Thyroid gland (tissue), 7 donors: Measurements from ENCODE around the genes ARSL and PUDP.

DNA sequence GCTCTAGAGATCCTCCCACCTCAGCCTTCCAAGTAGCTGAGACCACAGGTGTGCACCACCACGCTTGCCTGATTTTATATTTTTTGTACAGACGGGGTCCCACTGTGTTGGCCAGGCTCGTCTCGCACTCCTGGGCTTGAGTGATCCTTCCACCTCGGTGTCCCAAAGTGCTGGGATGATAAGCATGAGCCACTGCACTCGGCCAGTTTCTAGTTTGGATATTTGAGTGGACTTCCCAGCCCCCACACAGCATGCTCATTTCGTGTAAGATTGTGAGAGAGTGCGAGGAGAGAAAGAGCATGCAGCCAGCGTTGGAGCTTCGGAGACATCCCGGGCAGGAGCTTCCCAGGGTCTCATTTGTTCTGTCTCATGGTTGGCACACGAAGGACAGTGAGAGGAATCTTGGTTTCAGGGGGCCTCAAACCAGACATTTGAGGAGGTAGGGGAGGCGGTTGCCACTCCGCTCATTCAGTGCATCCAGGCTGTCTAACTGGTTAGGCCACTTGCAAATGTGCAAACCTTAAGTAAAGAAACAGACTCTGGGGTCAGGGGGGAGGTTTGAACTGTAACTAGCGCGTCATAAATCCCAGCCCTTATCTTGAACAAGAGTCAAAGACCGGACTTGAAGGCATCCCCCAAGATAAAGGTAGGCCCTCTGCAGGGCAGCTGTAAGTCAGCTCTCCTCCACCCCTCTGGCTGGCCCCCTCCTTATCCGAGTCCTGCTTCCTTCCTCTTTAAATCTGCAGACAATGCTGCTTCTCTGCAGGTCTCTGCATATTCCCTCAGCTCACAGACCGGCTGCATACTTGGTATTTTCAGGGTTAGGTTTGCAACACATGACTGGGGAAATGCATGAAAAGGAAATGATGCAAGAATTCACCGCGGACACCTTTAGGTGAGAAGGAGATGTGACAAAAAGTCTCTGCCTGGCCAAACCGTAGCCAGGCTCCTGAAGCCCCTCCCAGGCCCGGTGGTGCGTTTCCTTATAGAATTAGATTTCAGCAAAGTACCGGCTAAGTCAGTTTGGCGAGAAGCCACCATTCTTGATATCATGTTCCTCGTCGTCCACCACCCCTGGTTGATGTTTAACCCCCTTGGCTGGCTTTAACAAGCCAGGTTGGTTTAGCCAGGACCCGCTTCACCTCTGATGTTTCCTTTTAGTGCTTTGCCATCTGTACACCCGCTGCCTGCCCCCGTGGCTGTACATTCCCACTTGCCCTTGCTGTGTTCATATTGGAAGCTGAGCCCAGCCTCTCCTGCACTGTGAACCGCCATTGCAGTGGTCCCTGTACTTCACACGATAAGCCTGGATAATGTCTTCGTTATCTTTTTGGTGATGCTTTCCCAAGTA is 31.4 kb downstream of the ARSD start:
- PRO-cap, 2 experiments: no peak in any of the 2 experiments
- RAMPAGE, long total RNA, 5 experiments: no peak in any of the 5 experiments

GRCh38 chrX:2963792-2964903 is at the start of gene ARSL:
Gene ARSL (minus strand): TSS chrX:2964341.
- PRO-cap, 2 experiments: no peak in any of the 2 experiments
- RAMPAGE, long total RNA, 5 experiments: no peak in any of the 5 experiments

DNA sequence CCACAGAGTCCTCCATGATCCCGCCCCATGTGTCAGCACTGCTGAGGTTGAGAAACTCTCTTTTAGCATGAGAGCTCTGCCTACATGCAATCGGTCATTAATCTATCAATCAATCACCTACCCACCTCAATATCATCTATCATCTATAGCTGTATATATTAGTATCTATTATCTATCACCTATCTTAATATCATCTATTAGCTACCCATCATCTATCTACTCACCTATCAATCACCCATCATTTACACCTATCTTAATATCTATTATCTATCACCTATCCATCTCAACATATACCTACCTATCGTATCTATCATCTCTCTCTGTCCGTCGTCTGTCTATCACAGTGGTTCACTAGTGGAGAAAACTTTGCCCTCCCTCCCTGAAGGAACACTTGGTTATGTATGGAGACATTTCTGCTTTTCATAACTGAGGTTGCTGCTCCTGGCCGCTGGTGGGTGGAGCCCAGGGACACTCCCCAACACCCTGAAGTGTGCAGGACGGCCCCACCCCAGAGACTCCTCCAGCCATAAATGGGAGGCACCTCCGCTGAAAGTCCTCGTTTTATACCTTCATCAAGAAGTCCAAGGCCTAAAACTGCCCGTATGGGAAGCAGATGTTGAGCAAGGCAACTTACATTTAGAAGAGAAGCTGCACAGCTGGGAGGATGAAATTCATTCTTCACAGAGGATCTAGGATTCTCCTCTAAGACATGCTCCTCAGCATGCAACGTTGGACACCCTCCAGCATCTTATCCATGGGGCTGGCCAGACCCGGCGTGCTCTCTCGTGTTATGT is 43.7 kb downstream of the PRKX start:
- PRO-cap, 2 experiments: no peak in any of the 2 experiments
- RAMPAGE, long total RNA, 5 experiments: no peak in any of the 5 experiments

GRCh38 chrX:3708147-3708539 is 5.3 kb downstream of the PRKX start:
- PRO-cap, 2 experiments: no peak in any of the 2 experiments
- RAMPAGE, long total RNA, 5 experiments: no peak in any of the 5 experiments

DNA sequence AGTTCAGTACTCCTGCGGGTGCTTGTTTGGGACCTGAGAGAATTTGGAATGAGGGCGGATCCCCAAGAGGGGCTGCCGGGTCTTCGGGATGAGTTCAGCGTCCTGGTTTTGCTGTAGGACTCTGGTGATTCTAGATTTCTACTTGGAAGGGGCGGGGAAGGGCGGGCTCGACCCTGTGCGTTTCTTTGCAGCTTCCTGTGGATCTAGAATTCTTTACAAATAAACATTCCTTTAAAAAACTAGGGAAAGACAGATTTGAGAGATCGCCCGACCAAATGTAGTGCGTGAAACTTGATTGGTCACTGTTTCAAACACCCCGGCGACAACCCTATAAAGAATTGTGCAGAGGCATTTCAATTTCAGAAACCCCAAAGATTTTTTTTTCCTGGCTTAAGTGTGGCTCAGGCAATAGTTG is 777 bp upstream of the PRKX start:
- PRO-cap, 2 experiments: no peak in any of the 2 experiments
- RAMPAGE, long total RNA, 5 experiments: no peak in any of the 5 experiments

- PRO-cap, 2 experiments: no peak in any of the 2 experiments
- RAMPAGE, long total RNA, 5 experiments: no peak in any of the 5 experiments
These were observed 94.4 kb upstream of the PRKX start for GRCh38 chrX:3807900-3808210.

DNA sequence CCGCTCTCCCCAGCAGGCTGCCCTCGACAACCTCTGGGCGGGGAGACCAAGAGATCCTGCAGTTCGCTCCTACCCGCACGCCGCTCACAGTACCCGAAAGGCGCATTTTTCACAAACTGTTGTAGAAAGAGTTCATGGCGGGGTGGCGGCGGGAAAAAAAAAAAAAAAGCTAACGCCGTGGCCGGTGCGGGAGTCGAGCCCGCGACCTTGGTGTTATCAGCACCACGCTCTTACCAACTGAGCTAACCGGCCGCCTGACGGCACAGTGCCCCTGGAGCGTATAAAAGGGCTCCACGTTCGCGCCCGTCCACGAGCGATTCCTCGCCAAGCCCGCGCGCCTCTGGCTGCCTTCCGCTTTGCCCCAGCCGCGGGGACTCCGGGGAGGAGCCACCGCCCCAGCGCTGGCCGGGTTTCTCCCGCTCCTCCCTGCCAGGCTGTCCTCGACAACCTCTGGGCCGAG is 124.8 kb upstream of the PRKX start:
- PRO-cap, 2 experiments: no peak in any of the 2 experiments
- RAMPAGE, long total RNA, 5 experiments: no peak in any of the 5 experiments

GRCh38 chrX:4710470-4711263 is 997.2 kb upstream of the PRKX start:
- PRO-cap, 2 experiments: no peak in any of the 2 experiments
- RAMPAGE, long total RNA, 5 experiments: no peak in any of the 5 experiments

DNA sequence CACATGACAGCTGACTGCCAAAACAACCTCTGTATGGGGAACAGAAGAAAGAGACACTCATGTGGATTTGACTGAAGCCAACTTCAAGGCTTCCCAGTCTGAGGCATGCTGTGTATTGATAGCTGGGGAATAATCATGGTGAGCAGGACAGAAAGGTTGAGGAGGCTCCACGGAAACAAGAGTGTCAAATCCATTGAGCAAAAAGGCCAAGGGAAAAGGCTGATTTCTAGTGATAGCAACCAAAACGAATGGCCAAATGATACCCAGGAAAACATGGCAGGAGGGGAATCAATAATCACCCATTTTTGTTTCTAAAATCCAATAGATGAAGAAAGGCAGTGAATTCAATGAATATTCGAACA is 74.1 kb upstream of the VCX3A start:
- PRO-cap, 2 experiments: no peak in any of the 2 experiments
- RAMPAGE, long total RNA, 5 experiments: no peak in any of the 5 experiments

DNA sequence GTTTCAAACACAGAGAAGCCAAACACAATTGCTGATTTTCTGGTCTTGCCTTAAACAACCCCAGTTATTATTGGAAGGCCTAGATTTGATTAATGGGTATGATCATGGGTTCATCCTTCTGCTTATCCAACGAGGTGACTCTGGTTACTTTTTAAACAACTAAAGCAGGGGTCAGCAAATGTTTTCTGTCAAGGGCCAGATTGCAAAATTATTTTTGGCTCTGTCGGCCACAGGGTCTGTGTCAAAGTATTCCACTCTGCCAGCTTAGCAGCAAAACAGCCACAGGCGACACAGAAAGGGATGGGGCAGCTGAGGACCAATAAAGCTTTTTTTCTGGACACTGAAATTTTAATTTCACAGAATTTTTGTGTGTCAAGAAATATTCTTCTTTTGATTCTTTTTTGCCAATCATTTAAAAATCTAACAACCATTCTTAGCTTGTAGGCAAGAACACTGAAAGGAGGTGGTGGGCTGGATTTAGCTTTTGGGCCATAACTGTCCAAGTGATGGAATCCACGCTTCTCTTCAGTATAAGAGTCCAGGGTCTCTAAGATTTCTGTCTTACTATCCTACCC is 249.0 kb upstream of the STS start:
- PRO-cap, 2 experiments: no peak in any of the 2 experiments
- RAMPAGE, long total RNA, 5 experiments: no peak in any of the 5 experiments

- PRO-cap, 2 experiments: no peak in any of the 2 experiments
- RAMPAGE, long total RNA, 5 experiments: no peak in any of the 5 experiments
These were observed 215.3 kb upstream of the STS start for GRCh38 chrX:6932019-6932818.

GRCh38 chrX:7071283-7071767 is 76.2 kb upstream of the STS start:
- PRO-cap, 2 experiments: no peak in any of the 2 experiments
- RAMPAGE, long total RNA, 5 experiments: no peak in any of the 5 experiments

DNA sequence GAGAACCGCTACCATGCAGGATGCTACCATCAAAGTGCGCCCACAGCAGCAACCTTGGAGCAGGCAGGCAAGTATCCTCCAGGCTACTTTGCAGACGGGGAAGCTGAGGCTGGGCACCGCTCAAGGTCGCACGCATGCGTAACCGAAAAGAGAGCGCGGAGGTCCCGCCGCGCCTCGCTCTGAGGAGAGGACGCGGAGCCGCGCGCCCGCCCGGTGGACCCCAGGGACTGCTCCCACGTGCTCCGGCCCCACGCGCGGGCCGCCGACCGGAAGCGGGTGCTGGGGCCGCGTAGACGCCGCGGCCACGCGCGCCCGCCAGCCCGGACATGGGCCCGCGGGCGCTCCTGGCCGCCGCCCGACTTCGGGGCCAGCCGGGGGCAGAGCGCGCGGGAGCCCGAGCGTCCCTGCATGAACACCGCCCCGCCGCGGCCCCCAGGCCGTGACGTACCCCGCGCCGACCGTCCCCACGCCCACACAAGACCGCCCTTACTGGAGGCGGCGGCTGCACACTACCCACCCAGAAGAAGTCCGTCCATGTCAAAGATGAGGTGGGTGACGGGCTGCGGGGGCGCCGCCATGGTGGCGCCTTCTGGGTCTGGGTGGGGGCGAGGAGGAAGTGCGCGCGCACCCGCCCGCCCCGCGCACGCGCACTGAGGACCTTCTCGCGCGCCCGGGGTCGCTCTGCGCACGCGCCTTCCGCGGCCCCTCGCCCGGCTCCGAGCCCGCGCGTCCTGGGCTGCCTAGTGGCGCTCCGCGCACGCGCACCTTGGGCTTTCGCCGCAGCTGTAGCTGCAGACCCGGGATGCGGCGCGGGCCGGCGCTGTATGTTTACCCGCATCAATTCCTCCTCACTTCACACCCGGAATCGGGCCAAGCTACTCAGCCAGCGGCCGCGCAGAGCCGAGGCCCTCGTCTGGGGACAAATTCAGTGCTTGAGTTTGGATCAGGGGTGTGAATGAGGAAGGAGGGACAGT is at the start of gene PUDP:
TSS of gene PUDP (minus strand) at position 618 of the 974 bp plus-strand sequence.
- PRO-cap, 2 experiments: peak in 2 of 2 experiments; most common plus-strand start position 149 of the sequence (in 1); most common minus-strand start position 181 of the sequence (in 1)
- RAMPAGE, long total RNA, 5 experiments: start-site peak on the minus strand in 3 of 5 experiments, centred at positions 599 to 636 of the sequence, 22 to 111 reads per replicate

DNA sequence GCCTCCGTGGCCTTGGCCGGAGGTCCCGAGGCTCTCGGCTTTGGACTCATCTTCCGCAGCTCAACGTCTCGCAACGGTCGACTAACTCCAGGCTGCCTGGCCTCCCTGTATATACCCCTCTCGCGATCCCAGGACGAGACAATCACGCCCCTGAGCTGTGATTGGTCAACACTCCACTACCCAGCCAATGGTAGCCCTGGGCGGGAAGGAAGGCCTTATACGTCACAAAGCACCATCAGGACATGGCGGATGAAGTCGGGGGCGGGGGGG is 538 bp downstream of the VCX2 start:
- PRO-cap, 2 experiments: no peak in any of the 2 experiments
- RAMPAGE, long total RNA, 5 experiments: no peak in any of the 5 experiments

DNA sequence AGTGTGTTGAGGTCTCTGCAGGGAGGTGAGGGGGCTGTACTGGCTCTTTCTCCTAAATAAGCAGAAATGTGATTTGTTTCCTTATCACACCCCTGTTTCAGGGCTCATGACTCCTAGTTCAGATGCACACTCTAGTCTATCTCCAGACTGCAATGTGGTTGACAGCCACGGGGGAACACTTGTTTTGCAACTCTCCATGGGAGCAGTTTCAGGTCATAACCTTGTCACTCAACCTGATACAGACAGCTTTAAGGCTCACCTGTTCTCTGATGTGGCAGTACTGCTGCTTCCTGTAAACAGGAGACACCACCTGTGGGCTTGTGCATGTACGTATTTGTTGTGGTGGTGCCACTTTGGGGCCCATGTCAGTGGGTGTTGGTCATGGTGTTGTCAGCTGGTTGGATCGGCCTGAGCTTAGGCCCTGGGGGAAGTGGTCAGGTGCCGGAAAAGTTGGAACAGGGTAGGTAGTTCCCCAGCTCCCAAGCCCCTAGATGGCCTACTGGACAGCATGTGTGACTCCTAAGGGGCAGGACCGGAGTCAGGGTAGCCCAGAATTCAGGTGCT is 46.2 kb downstream of the FAM9B start:
- PRO-cap, 2 experiments: no peak in any of the 2 experiments
- RAMPAGE, long total RNA, 5 experiments: no peak in any of the 5 experiments

DNA sequence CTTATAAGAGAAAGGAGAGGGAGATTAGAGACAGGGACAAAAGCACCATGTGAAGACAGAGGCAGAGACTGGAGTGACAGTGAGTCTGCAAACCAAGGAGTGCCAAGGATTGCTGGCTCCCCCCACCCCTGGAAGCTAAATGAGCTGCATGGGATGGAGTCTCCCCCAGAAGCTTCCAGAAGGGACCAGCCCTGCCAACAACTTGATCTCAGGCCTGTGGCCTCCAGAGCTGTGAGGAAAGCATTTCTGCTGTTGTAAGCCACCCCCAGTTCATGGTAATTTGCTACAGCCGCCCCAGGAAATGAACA is 128.6 kb upstream of the TBL1X start:
- PRO-cap, 2 experiments: no peak in any of the 2 experiments
- RAMPAGE, long total RNA, 5 experiments: no peak in any of the 5 experiments

- PRO-cap, 2 experiments: no peak in any of the 2 experiments
- RAMPAGE, long total RNA, 5 experiments: no peak in any of the 5 experiments
These were observed 128.2 kb upstream of the TBL1X start for GRCh38 chrX:9336642-9337004.

DNA sequence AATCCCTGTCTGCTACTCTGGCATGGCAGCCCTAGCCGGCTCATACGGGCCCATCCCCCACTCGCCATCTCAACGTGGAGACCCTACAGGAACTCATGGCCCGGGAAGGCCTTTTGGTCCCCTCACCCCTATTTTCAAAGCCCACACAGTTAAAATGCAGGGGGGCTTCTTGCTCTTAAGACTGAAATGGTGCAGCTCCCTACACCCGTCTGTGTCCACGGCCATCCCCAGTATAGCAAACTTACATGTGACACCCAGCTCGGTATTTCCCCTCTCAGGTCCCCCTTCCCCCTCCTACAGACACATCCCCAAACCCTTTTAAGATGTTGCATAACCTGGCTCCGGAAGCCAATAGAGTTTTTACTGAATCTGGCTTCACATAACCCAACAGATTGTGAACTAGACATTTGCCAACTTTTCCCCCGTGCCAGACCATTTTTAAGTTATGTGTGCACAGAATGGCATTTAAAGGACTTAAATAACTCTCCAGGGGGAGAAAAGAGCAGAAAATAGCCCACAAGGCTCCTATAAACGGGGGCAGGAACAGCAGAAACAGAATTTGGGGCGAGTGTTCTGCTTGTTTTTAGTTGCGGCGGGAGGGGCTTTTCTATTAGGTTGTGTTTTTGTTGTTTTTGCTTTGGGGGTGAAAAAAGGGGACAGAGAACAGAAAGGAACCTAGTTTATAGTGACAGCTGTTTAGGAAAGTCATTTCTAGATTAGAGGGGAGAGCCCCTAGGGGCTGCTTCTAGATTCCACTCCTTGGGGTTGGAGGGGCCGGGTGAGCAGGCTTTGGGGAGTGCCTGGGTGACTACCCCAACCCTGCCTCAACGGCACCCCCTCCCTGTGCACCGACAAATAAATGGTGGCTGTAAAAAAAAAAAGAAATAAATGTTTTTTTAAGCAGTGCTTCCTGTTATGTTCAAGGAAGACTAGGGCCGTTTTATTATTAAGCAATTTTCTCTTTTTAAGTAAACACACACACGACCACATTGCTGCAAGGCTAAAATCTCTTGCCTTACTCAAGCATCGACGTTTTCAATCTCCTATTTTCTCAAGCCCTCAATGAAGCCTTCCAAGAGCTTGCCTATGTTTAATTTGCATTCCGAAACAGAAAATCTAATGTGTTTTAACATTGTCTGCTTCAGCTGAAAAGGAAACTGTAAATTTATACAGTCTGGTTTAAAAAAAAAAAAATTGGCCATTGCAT is 123.6 kb upstream of the TBL1X start:
- PRO-cap, 2 experiments: no peak in any of the 2 experiments
- RAMPAGE, long total RNA, 5 experiments: no peak in any of the 5 experiments

DNA sequence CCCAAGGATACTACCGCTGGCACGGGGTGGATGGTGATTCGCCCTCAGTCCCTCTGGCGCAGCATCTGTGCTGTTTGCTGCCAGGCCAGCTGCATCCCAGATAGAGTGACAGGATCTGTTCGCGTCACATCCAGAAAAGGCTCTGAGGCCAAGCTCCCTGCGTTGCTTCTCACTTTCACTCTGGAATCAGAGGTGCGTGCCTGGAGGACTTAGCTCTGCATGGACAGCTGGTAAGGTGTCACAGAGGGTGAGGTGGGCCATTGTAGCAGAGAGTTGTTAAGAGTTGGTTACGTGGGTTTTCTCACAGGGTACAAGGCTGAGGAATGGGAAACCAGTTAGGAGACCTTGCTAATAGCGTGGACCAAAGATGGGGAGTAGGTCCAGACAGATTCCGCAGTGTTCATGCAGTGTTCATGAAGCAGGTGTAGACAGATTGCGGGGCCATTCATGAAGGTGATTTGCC is 95.5 kb downstream of the TBL1X start:
- PRO-cap, 2 experiments: no peak in any of the 2 experiments
- RAMPAGE, long total RNA, 5 experiments: no peak in any of the 5 experiments

DNA sequence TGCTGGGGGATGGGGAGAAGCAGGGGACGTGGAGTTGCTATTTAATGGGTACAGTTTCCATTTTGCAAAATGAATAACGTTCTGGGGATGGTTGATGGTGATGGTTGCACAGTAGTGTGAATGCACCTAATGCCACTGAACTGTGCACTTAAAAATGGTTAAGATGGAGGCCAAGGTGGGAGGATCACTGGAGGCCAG is 103.2 kb downstream of the GPR143 start:
- PRO-cap, 2 experiments: no peak in any of the 2 experiments
- RAMPAGE, long total RNA, 5 experiments: no peak in any of the 5 experiments